Mesangial cell (primary cell): ENCODE measurements around the gene SERPINA3.

GRCh38 chr14:93965336-93965653 lies 11.1 kb downstream of the ASB2 start:
- RAMPAGE, long total RNA, result no peak

- RAMPAGE, long total RNA, result no peak
Observed at GRCh38 chr14:94001064-94001470, 4.0 kb downstream of the CCDC197 start.

DNA sequence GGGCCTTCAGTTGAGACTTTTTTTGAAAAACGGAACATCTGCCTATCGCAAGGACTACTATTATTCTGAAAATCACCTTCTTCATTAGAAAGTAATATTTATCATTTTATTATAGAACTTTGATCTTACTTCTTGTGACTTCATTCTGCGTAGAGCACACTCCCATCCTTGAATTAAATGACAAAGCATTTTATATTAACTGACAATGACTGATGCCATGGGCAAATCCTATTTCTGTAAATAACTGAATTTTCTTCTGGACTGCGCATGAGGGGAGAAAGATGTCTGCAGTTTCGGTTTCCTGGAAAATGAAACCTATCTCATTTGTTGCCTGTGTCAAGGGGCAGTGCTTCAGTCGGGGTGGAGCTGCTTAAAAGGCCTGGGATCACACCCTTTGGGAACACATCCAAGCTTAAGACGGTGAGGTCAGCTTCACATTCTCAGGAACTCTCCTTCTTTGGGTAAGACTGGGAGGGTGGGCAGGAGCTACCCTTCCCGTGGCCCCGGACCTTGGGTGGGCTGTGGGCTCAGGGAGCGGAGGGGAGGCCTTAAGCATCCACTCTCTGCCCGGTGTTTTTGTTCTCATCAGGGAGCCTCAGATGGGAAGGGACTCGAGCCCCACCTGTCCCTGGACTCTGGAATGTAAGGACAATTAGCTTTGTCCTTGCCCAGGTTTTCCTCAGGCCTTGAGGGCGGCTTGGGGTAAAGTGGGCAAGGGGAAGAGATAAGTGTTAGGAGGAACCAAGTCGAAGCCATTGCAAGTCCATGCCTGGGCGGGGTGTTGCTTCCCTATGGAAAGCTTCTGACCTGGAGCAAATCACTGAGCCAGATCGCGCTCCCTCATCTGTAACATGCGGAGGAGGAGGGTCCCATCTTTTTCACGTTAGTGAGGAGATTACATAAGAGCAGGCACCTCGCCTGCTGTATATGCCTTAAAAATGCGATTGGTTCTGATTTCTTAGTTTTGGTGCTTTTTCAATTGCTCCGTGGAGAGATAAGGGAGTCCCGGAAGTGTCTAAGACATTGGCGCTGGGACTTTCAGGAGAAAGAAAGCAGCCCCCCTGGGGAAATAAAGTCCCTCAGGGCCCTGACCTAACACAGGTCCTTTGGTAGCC lies 18.7 kb downstream of the IFI27L2 start:
- RAMPAGE, long total RNA, result no peak

DNA sequence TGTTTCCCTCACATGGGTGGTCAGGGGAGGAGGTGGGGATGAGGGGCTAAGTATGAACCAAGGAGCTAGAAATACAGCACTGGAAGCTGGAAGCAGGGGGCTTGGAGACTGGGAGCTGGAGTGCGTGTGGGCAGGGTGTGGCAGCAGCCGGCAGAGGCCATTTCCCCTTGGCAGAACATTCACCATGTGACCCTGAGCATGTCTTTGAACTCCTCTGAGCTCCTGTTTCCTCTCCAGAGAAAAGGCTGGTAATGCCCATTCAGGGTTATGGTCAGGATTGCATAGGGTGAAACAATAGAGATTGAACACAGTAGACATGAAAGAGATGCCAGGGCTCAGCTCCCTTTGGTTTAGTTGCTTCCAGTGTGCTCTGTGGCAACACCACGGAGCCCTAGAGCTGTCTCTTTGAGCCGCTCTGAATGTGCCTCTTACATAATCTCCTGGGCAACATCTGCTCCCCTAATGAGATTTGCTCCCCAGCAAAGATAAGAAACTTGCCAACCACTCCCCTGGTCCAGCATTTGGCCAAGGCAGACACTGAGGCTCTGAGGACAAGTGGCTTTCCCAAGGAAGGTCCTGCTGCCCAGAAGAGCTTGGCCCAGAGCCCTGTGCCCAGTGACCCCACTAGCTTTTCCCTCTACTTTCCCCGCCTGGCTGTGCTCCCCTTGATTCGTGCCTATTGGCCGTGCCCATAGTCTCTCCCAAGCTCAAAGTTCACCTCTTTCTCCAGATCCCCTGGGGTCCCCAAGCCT lies 14.3 kb downstream of the IFI27L2 start:
- RAMPAGE, long total RNA, result no peak

DNA sequence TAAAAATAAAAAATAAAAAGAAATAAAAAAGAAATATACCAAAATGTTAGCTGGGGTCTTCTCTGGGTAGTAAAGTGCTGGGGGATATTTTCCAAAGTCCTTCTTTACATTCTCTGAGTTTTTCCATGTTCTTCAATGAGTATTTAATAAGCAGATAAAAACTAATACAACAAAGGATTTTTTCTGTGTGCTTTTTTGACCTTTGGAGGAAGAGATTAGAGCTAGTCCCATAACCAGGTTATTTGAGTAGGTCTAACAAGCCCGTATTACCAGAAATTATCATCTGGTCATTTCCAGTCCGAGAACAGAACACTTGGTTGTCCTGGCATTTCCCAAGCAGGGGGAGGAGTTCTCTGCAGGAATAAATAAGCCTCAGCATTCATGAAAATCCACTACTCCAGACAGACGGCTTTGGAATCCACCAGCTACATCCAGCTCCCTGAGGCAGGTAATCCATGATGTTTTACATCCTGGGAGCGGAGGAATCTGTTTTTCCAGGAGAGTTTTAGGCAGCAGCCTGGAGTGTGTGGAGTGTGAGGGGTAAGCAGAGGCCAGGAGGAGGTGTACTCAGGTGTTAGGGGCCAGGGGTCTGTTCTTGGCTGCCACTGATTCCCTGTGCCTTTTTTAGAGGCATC lies at the start of gene SERPINA3:
Gene SERPINA3 (plus strand): TSS at position 392 of the 635 bp plus-strand sequence.
- RAMPAGE, long total RNA, result no peak

GRCh38 chr14:95213239-95214133 lies 56.2 kb upstream of the DICER1 start:
- RAMPAGE, long total RNA, result no peak

- RAMPAGE, long total RNA, result no peak
Observed at GRCh38 chr14:95295215-95296042, 24.3 kb downstream of the CLMN start.

DNA sequence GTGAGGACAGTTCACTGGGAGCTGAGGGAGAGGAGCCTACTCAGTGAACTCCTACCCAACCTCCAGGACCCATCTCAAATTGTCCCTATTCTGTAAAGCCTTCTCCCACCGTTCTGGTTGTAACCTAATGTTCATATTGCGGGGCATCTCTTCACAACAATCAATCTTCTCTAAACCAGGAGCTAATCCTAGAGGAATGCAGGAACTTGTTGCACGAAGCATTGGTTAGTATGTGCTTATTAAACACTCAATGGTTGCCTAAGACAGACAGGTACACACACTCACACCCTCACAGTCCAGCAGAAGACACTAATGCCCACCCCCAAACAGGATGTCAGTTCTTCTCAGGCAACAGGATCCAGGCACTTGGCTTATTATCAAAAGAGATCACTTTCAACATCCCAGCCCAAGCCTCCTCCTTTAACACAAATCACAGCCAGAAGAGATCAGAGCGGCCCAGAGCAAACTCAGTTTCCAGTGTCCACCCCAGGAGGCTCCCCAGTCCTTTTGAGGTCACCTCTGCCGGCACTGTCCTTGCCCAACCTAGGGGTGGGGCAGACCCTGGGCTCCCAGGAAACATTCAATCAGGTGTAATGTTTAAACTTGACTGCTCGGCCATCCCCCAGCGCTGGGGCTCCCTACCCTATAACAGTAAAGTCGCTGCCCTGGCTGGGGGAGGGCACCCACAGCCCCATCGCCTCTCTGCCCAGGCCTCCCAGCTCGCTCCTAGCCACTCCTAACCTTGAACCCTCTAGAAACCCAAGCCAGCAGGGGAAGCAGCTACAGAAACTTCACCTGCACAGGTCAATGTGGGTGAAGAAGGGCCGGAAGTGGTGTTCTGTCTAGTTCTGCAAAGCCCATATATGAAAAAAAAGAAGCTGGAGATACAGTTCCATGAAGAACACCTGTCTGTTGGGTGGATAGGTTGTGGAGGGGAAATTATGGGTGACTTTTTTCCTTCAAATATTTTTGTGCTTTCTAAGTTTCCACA lies 1.5 kb downstream of the CLMN start:
- RAMPAGE, long total RNA, result no peak

DNA sequence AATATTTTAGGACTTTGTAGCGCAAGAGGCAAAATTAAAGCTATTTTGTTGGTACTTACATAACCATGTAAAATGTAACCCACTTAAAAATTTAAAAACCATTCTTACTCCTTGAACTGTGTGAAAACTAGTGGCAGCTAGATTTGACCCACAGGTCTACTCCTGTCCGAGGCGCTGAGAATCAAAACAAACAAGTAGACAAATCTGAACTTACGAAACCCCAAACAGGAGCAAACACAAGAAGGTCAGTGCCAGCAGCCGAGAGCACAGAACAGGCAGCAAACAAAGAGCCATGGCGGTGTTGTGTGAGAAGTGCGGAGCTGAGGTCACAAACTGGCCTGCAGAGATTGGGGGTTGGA lies 79.1 kb upstream of the CLMN start:
- RAMPAGE, long total RNA, result no peak

DNA sequence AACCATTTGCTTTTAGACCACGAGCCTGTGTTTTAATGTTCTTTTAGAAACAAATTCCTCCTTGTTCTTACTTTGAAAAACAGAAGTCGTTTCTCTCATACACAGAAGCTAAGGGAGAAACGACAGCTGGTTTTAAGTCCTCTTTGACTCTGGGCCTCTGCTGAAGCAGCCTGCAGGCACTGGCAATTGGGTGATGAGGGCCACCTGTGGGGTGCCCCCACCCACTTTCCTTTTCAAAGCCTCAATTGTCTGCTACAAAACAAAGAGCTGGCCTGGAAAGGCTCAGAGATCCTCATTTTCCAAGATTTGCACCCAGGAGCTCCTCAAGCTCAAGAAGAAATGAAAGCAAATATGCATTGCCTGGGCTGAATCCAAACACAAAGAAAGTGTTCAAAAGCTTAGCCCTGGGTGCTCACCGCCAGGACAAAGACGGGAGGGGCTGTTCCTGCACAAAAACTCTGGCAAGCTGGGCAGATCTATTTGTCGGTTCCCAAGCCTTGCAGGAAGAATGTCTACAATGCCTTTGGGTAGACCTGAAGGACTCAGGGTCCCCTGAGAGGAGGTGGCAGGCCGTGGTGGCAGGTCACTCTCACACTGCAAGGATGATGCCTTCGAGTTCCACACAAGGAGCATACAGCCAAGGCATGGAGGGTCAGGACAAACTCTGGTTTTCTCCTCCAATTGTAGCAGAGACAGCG lies 90.1 kb upstream of the CLMN start:
- RAMPAGE, long total RNA, result no peak

GRCh38 chr14:95488811-95489729 lies 27.4 kb downstream of the SYNE3 start:
- RAMPAGE, long total RNA, result no peak

GRCh38 chr14:95517966-95518280 lies 1.5 kb upstream of the SYNE3 start:
- RAMPAGE, long total RNA, result no peak

DNA sequence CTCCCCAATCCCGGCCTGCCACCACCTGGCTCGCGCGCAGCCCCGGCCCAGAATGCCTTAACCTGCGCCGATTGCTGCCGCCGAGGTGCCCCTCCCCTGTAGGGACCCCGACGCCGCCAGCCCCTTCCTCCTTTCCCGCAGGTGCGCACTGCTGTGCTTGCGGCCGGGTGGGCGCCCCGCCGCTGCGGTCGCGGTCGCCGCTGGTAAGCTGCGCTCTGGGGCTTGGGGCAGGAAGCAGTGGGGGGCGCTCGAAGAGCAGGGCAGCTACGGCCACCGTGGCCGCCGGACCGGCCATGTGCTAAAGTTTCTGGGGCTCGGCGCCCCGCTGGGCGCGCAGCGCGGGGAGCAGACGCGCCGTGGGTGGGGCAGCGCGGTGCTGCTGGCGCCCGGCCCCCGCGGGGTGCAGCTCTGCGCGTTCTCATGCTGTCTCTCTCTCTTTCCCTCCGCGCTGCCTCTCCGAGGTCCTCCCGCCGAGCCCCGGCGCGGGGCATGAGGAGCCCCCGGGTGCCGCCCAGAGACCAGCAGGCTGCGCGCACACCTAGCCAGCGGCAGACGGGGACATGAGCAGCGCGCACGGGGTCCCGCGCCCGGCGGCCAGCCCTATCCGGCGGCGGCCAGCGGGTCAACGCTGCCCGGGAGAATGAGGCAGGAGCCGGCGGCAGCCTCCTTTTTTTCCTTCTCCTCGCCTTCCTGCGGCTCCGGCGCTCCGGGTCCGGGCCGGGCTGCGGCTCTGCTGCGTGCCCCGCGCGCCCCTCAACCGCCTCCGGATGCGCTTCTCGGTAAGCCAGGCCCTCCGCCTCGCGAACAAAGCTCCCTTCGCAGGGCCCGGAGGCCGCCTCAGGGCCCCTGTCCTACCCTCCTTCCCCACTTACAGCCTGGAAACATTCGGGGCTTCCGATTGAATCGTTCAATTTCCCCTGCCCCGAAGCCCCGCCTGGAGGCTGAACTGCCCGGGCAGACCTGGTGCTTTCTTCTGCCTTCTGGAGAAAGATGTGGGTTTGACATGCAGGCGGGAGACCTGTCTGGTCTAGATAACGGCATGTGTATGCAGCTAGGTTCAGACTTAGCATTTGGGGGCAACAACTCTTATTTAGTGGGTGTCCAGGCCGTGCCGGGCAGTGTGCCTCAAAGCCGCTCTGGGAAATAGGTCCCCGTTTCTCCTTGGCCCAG lies 162.4 kb upstream of the C14orf132 start:
- RAMPAGE, long total RNA, result no peak

GRCh38 chr14:96167395-96167765 lies 37.3 kb upstream of the BDKRB2 start:
- RAMPAGE, long total RNA, result no peak

GRCh38 chr14:96204080-96204515 lies 541 bp upstream of the BDKRB2 start:
- RAMPAGE, long total RNA, result no peak

DNA sequence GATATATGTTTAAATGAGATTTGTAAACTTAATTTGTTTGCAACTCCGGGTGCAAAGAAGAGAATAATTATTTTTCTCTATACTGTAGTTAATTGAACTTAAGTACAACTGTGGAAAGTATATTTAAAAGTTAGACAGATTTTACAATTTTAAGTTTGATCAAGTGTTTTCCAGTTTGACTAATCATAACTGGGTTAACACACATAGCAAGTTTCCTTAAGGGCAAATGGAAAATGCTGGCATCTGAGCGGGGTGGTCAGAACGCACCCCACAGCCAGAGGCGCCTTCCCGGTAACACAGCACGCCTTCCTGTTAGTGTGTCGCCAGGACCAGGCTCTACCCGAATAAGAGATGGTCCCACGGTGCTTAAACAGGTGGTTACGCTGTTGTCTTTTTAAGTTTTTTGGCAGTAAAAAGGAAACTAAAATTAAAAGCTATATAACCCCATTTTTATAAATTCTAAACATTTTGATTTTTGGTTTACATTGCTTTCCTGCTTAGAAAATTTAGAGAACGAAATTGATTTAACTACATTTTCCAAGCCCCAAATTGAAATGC lies 28.0 kb downstream of the BDKRB1 start:
- RAMPAGE, long total RNA, result no peak

GRCh38 chr14:96391154-96391686 lies 708 bp upstream of the AK7 start:
- RAMPAGE, long total RNA, result no peak

- RAMPAGE, long total RNA, result no peak
Observed at GRCh38 chr14:97705818-97706298, 908.7 kb downstream of the VRK1 start.

DNA sequence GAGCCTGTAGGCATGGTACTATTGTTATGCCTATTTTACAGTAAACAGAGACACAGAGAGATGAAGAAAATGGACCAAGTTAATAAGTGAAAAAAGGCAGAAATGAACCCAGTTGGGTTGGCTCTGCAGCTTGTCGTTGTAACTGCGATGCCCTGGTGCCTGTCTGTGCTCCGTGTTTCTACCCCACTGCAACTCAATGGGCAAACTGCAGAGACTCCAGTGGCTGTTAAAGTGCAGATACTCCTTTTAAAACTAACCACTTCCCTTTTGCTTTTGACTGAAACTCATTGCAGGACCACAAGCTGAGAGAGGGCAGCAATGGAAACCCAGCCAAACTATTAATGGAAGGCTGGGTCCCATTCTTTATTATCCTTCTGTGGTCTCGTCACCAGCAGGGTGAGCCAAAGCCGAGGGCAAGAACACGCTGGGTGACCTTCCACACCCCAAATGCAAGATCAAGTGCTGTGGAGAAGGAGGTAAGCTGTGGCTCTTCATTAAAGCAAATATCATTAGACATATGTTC lies 910.4 kb downstream of the VRK1 start:
- RAMPAGE, long total RNA, result no peak

DNA sequence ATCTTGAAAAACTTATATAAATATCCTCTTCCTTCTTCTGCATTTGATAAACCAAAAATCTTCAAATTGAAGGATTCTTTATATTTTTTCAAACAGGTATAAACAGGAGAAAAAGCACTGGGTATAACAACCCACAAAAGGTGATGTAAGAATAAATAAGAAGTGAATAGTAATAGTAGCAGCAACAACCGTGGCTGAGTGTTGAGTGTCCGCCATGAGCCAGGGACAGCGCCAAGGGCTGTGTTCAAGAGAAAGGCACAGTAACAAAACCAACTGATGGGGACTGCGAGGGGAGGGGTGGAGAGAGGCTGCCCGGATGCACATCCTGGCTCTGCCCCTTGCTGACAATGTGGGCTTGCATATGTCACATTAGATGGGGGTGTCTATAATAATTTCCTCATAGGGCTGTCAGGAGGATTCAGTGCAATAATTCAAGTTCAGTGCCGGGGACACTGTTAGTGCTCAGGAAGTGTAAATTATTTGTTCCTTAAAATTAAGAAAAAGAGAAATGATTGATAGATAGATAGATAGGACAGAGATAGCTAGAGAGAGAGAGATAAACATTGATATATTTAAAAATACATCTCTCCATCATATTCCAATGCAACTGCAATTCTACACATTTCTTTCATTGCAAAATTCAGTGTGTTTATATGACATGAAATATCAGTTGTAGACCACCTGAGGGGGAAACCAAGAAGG lies 912.4 kb downstream of the VRK1 start:
- RAMPAGE, long total RNA, result no peak